ENCODE data around the genes TMEM161B and FAM172A.

DNA sequence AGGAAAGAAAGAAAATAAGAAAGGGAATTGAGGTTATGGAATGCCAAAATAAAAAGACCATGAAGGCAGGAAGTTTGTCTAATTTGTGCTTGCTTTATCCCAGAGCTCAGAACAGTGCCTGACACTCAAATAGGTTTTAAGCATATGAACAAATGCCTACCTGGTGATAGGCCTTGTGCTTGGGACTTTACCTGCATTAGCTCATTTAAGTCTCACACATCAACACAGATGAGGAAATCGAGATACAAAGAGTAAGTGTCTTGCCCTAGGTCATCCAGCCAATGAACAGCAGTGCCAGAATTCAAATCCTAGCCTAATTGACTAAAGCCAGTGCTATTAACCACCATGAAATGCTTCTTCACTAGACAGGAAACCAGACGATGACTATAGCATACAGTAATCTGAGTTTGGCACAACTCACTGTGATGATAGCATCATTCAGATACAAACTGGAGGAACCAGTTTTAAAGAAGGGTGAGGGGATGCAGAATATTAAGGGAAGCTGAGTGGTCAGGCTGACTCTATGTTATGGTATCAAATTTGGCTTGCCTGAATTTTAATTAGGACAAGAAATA, 147.2 kb upstream of the RASA1 start:
- PRO-cap, 3 experiments: no peak in any of the 3 experiments
- RAMPAGE, long total RNA, 4 experiments: no peak in any of the 4 experiments
- RRBS: no CpG with 5 or more reads among the region's 2 CpGs

DNA sequence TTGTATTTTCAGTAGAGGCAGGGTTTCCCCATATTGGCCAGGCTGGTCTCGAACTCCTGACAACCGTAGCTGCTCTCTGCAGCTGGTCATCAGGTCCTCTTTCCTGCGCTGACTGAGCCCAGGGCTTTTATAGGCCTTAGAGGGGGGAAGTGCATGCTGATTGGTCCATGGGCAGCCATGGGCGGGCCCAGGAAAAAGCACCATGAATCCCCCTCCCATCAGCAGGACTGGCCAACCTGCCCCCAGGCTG, 16.2 kb upstream of the RASA1 start:
- PRO-cap, 3 experiments: no peak in any of the 3 experiments
- RAMPAGE, long total RNA, 4 experiments: no peak in any of the 4 experiments
- RRBS: no CpG with 5 or more reads among the region's 4 CpGs

DNA sequence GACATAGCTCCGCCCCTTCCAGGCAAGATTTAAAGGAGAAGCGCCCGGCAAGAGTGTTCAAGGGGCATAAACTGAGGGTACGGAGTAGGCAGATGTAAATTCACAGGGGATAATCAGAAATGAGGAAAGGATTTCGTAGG, 212 bp upstream of the CCNH start:
- PRO-cap, 3 experiments: peak in 3 of 3 experiments; most common plus-strand start position 56 of the sequence (in 3)
- RAMPAGE, long total RNA, 4 experiments: no peak in any of the 4 experiments
- RRBS: 0% methylated on average over 2 of the region's 5 CpGs

DNA sequence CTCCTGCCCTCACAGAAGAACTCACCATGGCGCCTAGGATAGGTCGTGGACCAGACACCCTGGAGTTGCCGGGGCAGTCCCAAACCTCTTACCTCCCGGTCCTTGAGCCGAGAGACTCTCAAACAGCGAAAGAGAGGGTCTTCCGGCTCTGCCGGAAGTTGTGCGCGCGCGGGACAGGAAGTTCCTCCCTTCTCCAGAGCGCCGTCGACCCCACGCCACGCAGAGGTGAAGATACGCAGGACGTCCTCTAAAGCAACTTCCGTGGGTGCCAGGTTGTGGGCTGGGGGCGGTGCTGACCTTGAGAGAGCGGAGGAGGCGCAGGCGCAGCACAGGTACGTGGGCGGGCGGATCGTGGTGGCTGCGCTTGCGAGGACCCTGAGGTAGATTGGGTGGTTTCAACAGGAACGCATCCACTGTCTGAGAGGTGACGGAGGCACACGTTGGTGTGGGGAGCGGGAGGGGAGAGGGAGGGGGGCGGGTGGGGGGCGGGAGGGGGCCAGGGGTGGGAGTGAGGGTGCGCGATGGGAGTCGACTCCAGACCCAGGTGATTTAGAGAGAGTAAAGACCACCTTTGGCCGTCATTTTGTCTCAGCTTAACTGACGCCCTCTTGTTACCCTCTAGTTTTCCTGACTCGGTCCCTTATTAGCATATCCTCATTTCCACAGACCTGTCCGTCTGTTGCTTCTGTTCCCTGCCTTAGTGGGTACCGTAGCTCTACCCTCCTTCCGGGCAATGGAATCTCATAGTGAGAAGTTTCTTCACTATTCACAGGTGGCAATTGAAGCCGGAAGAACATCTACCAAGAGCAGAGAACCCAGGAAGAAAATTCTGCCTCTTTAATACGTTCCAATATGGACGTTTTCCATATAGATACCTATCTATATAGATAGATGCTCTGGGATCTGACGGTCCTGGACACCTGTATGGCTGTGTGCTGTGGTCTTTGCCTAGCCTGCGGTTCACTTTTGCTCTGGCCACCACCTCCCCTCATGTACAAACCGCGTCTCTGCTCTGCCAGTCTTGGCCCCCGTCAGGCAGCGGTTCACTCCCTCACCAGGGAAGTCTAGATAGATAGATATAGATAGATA, at the start of gene TMEM161B:
Gene TMEM161B (minus strand): TSS at position 150 of the 1,089 bp plus-strand sequence.
- PRO-cap, 3 experiments: peak in 3 of 3 experiments; most common plus-strand start position 196 of the sequence (in 1); most common minus-strand start position 120 of the sequence (in 2)
- RAMPAGE, long total RNA, 4 experiments: start-site peak on the plus strand in 3 of 4 experiments, centred at positions 270 to 332 of the sequence, 22 to 238 reads per replicate; start-site peak on the minus strand in 2 of 4 experiments, centred at positions 136 to 149 of the sequence, 39 to 76 reads per replicate
- RRBS: 2% methylated on average over 3 of the region's 54 CpGs

DNA sequence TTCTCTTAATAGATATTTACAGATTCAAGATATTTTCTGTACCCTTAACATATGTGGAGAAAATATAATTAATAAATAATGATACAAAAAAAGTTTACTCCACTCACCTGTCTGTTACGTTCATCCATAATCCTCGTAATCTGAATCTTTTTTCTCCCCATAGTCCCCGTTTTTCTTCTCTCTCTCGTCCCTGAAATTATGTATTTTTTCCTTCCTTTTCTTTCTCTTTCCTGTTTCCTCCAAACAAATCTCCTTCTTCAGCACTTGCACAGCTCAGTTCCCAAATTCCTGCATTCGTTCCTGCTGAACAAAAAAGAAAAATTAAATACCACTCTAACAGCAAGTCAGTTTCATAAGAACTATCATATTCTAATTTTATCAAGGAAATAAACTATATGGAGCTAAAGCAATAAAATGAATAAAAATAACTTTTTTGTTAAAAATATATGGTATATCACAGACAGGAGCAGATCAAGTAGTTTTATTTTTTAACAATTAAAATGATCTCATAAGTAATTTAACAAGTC, 59.3 kb downstream of the MEF2C start:
- PRO-cap, 3 experiments: no peak in any of the 3 experiments
- RAMPAGE, long total RNA, 4 experiments: no peak in any of the 4 experiments
- RRBS: no CpG with 5 or more reads among the region's 5 CpGs

GRCh38 chr5:90501649-90502198, 27.1 kb downstream of the POLR3G start:
- PRO-cap, 3 experiments: no peak in any of the 3 experiments
- RAMPAGE, long total RNA, 4 experiments: no peak in any of the 4 experiments
- RRBS: no CpG with 5 or more reads among the region's 7 CpGs

- PRO-cap, 3 experiments: no peak in any of the 3 experiments
- RAMPAGE, long total RNA, 4 experiments: no peak in any of the 4 experiments
- RRBS: no CpG with 5 or more reads among the region's 4 CpGs
Measured at GRCh38 chr5:90930129-90930438, 371.5 kb downstream of the ADGRV1 start.

GRCh38 chr5:90934046-90934493, 375.5 kb downstream of the ADGRV1 start:
- PRO-cap, 3 experiments: peak in 3 of 3 experiments; most common plus-strand start chr5:90934323 (in 3); most common minus-strand start chr5:90934201 (in 3)
- RAMPAGE, long total RNA, 4 experiments: start-site peak on the minus strand in 2 of 4 experiments, at chr5:90934157-90934206 at its widest, 5 to 11 reads per replicate
- RRBS: no CpG with 5 or more reads among the region's 3 CpGs

- PRO-cap, 3 experiments: no peak in any of the 3 experiments
- RAMPAGE, long total RNA, 4 experiments: no peak in any of the 4 experiments
- RRBS: no CpG with 5 or more reads among the region's 1 CpG
Measured at GRCh38 chr5:91120343-91120621, 262.8 kb downstream of the ARRDC3 start.

DNA sequence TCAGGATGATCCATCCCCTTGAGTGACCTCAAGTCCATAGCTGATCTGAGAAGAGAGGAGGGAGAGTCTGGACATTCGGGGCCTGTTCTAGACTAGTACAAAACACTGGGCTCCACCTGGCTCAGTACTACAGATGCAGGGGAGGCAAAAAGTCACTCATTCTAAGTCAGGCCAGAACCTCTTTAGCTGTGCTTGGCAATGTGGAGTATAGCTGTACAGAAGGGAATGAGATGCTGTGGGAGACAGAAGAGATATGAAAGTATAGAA, 262.6 kb downstream of the ARRDC3 start:
- PRO-cap, 3 experiments: peak in 1 of 3 experiments; most common plus-strand start position 124 of the sequence (in 1)
- RAMPAGE, long total RNA, 4 experiments: no peak in any of the 4 experiments
- RRBS: no CpG with 5 or more reads among the region's 1 CpG

DNA sequence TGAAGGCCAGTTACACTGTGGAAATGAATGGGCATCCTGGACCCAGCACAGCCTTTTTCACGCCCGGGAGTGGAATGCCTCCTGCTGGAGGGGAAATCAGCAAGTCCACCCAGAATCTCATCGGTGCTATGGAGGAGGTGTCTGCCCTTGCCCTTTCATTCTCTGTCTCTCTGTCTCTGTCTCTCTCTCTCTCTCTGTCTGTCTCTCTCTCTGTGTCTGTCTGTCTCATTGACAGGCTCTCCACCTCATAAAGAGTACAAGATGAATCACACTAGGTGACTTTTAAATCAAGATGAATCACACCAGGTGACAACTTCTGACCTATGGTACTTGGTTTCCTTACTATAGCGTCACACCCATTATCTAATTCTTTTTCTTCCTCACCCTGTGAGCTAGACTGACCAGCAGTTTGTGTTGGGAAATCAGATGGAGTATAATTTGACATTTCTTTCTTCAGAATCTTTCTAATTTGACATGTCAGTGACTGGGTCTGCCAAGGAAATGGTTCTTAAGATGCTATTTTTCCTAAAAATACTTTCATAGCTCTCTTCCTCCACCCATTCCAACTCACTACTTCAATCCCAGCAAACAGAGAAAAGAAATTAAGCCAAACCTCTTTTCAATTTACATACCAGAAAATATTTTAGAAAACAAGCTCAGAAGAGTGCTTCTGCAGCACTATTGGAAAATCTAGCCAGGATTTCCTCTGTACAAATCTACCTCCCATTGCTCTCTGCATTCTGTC, 232.9 kb downstream of the ARRDC3 start:
- PRO-cap, 3 experiments: no peak in any of the 3 experiments
- RAMPAGE, long total RNA, 4 experiments: no peak in any of the 4 experiments
- RRBS: no CpG with 5 or more reads among the region's 4 CpGs

DNA sequence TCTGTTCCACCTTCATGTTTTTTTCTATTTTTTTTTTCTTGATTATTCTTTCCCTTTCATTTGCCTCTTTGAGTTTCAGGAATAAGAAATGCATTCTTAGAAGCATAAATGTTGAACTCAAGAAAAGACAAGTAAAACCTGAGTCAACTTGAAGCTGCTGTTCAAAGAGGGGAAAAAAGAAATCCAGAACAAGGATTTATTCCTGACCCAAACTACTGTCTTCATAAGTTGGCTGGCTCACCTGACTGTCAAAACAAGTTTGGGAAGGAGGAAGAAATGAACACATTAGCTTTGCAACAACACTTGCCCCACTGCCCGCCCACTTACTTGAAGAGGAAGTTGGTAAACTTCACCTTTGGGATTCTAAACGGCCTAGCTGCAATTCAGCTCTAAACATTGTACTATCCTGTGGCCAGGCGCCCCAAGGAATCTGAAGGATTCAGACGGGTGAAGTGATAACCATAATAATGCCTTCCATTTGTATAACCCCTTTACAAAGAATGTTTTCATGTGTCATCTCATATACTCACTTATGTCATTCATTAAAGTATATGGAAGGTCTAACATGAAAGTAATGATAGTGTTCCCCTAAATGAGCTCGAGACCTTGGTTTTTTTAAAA, 199.4 kb downstream of the ARRDC3 start:
- PRO-cap, 3 experiments: peak in 1 of 3 experiments; most common minus-strand start position 250 of the sequence (in 1)
- RAMPAGE, long total RNA, 4 experiments: no peak in any of the 4 experiments
- RRBS: no CpG with 5 or more reads among the region's 5 CpGs

DNA sequence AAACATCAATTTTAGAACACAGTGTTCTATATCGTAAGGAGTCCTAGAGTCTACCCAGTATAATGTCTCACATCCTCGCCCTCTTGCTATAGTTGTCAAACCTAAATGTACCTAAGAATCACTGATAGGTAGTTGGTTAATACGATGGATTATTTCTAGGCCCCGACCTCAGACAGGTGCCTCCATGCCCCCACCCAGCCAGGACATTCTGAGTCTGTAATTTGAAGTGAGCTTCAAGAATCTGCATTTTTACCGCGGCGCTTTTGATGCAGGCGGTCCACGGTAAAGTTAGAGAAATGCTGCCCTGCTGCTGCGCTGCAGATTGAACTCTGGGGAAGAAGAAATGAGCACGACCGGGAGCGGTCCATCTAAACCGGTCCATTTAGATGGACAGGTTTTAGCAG, 103.8 kb downstream of the ARRDC3 start:
- PRO-cap, 3 experiments: peak in 1 of 3 experiments; most common plus-strand start position 260 of the sequence (in 1); most common minus-strand start position 331 of the sequence (in 1)
- RAMPAGE, long total RNA, 4 experiments: no peak in any of the 4 experiments
- RRBS: no CpG with 5 or more reads among the region's 14 CpGs

- PRO-cap, 3 experiments: peak in 1 of 3 experiments; most common plus-strand start chr5:91384196 (in 1)
- RAMPAGE, long total RNA, 4 experiments: no peak in any of the 4 experiments
- RRBS: no CpG with 5 or more reads among the region's 5 CpGs
Measured at GRCh38 chr5:91384136-91384390, 946 bp upstream of the ARRDC3 start.

- PRO-cap, 3 experiments: peak in 2 of 3 experiments; most common minus-strand start chr5:92641220 (in 2)
- RAMPAGE, long total RNA, 4 experiments: no peak in any of the 4 experiments
- RRBS: no CpG with 5 or more reads among the region's 2 CpGs
Measured at GRCh38 chr5:92641093-92641328, 942.0 kb upstream of the NR2F1 start.

GRCh38 chr5:93213198-93213653, 369.8 kb upstream of the NR2F1 start:
- PRO-cap, 3 experiments: no peak in any of the 3 experiments
- RAMPAGE, long total RNA, 4 experiments: no peak in any of the 4 experiments
- RRBS: no CpG with 5 or more reads among the region's 24 CpGs

DNA sequence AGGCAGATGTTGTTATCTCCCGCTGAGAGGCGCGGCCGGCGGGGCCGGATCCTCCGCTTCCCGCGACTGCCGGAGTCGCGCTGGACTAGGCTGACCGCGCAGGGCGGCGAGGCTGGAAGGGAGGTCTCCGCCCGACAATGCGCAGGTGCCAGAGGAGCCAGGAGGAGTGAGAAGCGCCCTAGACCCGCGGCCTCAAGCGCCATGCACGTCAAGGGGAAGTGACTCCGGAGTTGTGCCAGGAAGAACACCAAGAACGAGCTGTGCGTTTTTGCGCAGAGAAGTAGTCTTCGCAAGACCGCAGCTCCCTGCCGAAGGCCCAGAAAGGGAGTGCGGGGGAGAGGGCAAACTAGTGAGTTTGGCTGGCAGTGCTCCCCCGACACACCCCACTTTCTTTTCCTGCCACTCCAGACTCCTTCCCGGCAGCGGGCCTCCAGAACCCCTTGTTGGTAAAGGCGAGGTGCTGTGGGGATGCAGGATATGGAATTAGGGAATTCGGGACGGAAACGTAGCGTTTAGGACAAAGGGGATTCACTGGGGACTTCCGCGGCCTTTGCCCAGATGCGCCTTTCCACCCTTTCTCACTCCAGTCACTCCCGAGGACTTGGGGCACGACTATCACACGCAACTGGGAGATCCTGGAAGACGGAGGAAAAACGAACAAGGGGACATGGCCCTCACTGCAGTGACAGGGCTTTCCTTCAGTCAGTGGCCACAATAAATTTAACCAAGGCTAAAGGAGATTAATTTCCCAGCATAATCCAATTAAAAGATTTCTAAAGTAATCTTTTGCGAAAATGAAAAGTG, 10.0 kb upstream of the NR2F1 start:
- PRO-cap, 3 experiments: peak in 3 of 3 experiments; most common plus-strand start position 85 of the sequence (in 2); most common minus-strand start position 82 of the sequence (in 3)
- RAMPAGE, long total RNA, 4 experiments: no peak in any of the 4 experiments
- RRBS: no CpG with 5 or more reads among the region's 49 CpGs

GRCh38 chr5:93602266-93603014, 19.4 kb downstream of the NR2F1 start:
- PRO-cap, 3 experiments: no peak in any of the 3 experiments
- RAMPAGE, long total RNA, 4 experiments: no peak in any of the 4 experiments
- RRBS: 25% methylated on average over 6 of the region's 37 CpGs

GRCh38 chr5:94110838-94111909, at the start of gene FAM172A:
Gene FAM172A, minus strand, starts transcription at chr5:94111663.
- PRO-cap, 3 experiments: peak in 3 of 3 experiments; most common plus-strand start chr5:94111716 (in 3); most common minus-strand start chr5:94111634 (in 2)
- RAMPAGE, long total RNA, 4 experiments: start-site peak on the plus strand in 1 of 4 experiments, at chr5:94111713-94111738 at its widest, 13 reads per replicate; start-site peak on the minus strand in 4 of 4 experiments, at chr5:94111529-94111668 at its widest, 36 to 505 reads per replicate
- RRBS: 2% methylated on average over 8 of the region's 56 CpGs

DNA sequence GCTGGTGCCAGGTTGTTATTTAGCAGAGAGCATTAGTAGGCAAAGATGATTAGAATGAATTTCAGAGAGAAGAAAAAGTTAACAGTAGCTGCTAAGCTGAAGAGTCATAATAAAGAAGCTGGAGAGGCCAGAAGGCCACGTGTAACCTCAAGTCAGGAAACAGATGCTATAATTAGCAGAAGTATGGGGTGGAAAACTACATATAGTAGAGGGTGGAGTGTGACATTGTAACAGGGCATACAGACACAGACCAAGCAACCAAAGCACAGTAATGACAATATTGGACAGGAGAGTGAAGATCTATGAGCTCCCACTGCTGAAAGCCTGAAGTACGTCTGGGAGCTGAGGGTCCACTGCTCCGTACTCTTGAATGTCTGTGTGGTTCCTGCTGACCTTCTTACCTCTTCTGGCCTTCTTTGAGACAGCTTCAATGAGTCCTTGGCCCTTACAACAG, 257.5 kb downstream of the MCTP1 start:
- PRO-cap, 3 experiments: peak in 2 of 3 experiments; most common plus-strand start position 228 of the sequence (in 1)
- RAMPAGE, long total RNA, 4 experiments: no peak in any of the 4 experiments
- RRBS: no CpG with 5 or more reads among the region's 3 CpGs